ENCODE data around the genes ARFIP2, SYT9 and TMEM9B.

DNA sequence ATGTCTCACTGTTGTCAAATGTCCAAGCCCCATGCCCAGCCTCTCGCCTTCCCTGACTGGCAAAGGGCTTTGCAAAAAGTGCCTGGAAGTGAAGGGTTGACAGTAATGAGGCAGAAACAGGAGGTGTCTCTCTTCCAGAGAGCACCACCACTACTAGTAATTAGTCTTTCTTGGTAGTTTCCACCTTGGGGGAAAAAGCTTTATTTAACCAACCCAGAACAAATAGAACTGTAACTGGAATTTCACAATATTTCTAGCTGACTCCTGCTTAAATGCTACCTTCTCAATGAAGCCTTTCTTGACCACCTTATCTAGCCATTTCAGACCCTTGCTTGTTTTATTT lies 738 bp upstream of the HPX start:
- RRBS = no CpG with 5 or more reads among the region's 1 CpG

DNA sequence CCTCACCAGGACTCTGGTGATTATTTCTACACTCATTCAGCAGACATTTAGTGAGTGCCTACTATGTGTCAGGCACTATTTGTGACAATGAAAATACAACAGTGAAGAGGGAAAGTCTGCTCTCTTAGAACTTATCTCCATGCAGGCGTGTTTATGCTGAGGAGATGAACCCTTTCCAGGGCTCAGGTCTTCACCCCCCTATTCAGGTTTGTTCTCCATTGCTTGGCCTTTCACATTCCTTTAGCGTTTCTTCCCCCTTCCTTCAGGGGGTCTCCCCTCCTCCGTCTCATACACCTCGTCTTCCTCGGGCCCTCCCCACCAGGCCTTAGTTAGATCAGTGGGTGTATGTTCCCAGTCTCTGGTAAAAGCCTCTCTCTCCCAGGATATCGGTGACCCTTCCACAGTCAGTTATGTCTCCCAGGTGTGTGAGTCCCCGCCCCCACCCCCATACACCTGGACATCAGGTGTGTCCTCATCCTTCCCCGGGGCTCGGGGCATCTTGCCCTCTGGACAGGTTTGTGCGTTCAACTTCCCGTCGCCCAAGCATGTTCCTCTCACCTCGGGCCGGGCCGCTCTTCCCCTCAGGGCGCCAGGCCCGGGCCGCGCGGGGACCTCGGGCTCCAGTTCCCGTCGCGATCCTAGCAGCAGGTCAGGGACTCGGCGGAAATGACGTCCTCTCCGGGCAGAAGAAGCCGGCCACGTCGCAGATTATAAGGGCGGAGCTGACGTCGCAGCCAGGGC lies at the start of gene ARFIP2:
ARFIP2 (minus strand) TSS at position 659 of the 741 bp plus-strand sequence.
- RRBS = 5% methylated on average over 21 of the region's 34 CpGs

DNA sequence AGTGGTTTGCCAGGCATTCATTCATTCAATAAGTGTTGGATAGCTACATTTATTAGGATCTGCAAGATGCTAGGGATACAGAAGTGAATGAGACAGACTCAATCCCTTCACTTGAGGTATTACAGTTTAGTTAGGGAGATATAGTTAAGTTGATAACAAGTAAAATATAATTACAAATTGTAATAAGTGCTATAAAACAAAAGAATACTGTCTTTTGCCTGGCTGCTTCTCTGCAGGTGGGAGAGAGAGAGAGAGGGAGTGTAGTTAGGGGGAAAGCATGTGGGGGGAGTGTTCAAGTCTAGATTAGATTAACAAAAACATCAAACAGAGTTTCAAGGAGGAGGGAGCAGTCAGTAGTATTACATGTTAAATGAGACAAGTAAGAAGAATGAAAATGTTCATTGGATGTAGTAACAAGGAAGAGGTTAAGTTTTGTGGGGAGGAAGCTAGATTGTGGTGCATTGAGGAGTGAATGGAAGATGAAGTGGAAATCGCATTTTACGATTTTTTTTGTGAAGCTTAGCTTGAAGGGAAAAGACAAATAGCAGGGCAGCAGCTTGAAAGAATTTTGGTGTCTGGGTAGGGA lies 3.7 kb downstream of the DNHD1 start:
- RRBS = no CpG with 5 or more reads among the region's 2 CpGs

DNA sequence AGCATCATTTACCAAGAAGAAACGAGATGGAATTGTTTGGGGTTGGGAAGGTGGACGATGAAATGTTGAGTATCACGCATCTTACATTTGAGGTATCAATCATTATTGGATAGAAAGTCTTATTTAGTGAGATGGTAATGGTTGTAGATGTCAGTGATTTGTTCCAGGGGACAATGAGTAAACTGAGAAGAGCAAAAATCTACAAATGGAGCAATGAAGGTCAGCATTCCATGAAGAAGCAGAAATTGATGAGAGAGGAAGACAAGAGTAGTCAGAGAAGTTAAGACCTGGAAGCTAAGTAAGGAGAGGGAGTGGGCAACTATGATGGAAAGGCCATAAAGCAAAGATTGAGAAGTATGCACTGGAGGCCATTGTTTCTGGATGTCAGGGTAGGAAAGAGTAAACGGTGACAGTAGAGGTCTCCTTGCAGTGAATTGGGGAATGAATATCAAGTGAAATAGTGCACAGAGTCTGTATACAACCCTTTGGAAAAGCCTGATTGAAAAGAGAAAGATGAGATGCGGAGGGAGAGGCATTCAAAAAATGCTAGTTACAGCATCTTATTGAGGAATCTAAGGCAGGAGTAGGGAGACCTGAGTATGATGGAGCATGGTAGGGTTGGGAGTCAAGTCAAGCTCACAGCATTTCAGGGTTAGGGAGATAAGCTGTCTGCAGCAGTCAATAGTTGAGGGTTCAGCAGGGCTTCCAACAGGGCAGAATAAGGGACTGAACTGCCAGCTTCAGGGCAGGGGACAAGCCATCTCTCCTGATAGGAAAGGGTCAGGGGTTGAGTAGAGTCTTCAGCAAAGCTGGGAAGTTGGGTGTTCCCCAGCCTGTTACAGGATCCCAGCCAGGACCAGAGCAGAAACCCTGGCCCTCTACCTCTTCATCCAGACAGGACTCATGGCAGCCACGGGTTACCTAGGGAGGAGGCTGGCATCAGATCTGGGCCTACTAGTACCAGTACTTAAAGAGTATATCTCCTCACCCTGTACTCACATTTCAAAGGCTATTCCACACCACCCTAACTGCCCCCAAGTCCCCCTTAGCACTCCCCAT lies 2.1 kb upstream of the TAF10 start:
- RRBS = no CpG with 5 or more reads among the region's 6 CpGs

- RRBS = 5% methylated on average over 40 of the region's 62 CpGs
Measured at GRCh38 chr11:7251744-7252312, at the start of gene SYT9. Gene SYT9 (plus strand): TSS chr11:7251904.

GRCh38 chr11:7521296-7521685 lies 7.5 kb downstream of the PPFIBP2 start:
- RRBS = no CpG with 5 or more reads among the region's 1 CpG

- RRBS = over 99% methylated on average over 2 of the region's 5 CpGs
Measured at GRCh38 chr11:7612012-7612566, 61.2 kb downstream of the CYB5R2 start.

DNA sequence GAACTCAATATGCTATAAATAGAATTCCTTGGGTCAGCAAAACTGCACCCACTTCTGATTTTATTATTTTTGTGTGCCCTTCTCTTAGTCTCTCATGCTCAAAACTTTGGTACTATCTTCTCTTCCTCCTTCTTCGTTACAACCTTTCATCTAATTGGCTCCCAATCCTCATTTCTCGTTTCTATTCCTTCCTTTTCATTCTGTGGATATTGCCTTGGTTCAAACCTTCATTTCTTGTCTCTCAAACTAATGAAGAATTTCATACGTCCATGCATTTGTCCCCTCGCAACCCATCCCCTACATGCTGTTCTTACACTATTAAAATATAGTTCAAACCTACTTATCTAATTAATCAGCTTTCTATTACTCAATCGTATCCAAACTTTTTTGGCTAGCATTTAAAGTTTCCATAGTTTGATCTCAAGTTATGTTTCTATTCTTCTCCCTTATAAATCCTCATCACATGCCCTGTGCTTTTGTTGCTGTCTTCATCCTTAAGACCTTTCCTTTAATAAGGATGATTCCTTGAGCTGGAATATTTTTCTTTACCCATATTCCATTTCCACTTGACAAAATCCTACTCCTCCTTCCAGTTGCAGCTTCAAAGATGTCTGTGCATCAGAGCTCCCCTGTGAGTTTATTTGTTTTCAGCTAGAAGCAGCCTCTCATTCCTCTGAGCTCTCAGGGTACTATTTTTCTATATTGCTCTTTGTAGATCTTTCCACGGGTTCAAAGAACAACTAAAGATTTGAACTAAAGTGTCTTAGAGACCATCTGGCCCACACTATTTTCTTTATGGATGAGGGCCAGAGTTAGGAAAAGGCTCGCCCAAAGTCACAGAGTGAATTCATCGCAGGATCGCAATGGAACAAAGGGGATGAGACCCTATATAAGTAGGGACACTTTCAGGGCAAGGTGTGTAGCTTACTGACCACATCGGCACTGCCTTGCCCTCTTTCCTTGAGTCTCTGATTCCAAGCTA lies 8.4 kb downstream of the OVCH2 start:
- RRBS = no CpG with 5 or more reads among the region's 10 CpGs

DNA sequence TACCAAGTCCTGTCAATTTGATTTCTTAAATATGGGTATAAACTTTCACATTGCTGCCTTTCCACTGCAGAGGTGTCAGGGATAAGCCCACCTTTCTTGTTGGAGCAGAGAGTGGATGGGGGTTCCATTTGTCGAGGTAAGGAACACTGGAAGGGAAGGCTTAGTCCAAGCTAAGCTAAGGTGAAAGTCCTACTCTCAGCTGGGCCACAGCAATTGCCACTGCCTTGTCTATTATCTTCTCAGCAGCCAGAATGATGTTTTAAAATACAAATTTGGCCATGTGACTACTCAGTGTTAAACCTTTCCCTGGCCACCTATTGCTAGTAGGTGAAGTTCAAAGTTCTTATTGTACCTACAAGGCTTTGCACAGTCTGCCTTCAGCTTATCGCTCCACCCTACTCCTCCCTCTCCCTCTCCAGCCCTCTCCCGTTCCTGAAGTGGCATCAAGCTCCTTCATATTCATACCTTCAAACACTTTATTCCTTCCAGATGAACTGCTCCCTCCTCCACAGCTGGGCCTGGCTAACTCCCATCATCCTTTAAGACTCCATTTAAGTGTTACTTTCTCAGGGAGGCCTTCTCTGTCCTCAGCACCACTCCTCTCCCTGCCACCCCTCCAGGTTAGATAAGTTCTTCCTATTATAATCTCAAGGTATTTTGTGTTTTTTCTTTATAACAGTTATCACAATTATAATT lies 37.3 kb downstream of the OR10A6 start:
- RRBS = no CpG with 5 or more reads among the region's 3 CpGs

DNA sequence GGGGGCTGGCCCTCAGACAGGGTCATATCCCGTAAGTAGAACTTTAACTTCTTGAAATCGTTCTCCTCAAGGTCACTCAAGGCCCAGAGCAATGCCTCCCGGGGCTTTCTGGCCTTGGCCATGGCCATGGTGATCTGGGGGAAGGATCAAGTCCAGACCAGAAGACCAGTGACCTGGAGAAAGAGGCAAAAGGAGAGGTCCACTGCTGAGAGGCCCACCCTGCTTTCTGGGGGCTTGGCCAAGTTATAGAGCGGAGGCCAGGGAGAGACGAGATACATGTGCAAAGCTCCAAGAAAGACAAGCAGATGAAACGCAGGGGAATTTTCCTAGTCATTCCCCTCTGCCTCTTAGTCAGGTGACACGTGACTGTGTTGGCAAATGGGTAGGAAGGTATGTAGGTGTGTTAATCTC lies 1.9 kb downstream of the NLRP10 start:
- RRBS = 13% methylated on average over 1 of the region's 7 CpGs

GRCh38 chr11:8797714-8798346 lies 12.6 kb downstream of the DENND2B start:
- RRBS = no CpG with 5 or more reads among the region's 8 CpGs

DNA sequence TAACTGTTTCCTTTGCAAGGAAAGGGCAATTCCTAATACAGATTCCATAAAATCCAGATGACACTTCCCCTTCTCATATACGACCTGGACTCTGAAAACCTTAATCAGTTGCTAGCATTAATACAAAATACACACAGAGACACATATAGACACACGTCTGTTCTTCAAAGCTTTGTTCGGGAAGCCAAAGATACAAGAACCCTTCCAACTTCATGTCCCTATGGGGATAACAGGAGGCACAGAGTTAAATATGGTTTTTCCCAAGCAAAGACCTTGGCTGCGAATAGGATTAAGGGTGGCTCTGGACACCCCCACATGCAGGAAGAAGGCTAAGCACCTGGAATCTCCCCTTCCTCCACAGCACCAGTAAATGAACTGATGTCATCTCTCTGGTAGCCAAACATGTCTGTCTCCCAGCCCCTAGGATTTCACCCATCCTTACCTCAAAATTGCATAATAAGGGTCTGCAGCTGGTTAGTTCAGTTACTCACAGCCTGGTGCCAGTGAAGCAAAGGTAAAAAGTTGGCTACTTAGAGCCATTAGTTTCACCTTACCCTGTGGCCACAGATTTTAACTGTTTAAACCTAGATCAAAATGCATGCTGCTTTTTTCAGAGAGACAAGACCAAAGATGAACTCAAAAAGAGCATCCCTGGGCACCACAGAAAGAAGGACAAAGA lies 23.1 kb upstream of the DENND2B start:
- RRBS = no CpG with 5 or more reads among the region's 4 CpGs

DNA sequence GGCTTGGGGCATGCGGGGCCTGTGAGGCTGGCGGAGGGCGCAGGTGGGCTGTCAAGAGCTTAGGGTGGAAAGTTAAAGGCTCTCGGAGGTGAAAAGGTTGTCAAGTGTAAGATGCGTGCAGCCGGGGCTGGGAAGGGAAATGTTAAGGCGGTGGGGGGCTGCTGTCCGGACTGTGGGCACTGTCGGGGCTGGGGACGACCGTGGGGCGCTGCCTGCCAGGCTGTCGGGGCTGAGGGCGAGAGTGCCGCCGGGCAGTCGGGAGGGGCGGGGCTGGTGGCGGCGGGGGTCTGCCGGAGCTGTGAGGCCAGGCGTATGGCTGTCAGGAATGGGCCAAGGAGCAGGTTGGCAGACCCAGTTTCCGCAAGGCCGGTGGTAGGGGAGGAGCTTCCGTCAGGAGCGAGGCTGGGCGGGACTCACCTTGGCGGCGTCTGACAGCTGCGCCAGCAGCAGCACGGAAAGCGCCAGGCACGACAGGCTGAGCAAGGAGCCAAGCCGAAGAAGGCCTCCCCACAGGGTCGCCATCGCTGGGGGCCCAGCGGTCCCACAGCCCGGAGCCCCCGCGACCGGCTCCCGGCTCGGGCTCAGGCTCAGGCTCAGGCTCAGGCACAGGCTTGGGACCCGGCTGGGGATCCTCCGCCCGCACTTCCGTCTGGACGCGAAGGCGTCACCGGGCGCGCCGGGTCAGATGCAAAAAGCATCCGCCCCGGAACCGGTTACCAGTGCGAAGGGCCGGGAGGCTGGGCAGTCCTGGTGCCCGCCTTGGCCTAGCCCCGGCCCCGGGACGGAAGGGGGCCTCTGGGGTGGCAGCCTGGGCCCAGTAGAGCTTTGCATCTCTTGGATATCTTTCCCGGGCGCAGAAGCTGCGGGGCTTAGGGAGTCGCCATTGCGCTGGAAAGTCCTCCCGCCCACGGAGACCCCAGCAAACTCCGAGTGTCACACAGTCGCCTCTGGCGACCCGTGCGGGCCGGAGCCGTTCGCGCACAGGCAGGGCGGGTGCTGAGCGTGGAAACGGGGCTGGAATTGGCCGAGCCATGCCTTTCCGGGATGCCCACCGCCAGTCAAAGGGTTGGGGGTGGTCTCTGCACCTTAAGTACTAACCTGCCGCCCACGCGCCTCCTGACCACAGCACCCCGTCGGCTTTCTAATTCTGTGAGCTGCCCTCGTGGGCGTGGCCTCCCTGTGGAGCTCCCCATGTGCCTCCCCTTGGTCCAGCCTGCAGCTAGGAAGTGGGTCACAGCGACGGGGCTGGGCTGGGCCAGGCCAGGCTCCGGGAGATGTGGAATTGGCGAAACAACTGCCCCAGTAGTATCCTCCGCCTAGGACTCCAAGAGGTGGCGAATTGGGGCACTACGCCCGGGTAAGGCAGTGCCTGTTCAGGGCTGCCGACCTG lies at the start of gene TMEM9B:
TMEM9B (minus strand) TSS at position 651 of the 1,390 bp plus-strand sequence.
- RRBS = 6% methylated on average over 53 of the region's 101 CpGs

DNA sequence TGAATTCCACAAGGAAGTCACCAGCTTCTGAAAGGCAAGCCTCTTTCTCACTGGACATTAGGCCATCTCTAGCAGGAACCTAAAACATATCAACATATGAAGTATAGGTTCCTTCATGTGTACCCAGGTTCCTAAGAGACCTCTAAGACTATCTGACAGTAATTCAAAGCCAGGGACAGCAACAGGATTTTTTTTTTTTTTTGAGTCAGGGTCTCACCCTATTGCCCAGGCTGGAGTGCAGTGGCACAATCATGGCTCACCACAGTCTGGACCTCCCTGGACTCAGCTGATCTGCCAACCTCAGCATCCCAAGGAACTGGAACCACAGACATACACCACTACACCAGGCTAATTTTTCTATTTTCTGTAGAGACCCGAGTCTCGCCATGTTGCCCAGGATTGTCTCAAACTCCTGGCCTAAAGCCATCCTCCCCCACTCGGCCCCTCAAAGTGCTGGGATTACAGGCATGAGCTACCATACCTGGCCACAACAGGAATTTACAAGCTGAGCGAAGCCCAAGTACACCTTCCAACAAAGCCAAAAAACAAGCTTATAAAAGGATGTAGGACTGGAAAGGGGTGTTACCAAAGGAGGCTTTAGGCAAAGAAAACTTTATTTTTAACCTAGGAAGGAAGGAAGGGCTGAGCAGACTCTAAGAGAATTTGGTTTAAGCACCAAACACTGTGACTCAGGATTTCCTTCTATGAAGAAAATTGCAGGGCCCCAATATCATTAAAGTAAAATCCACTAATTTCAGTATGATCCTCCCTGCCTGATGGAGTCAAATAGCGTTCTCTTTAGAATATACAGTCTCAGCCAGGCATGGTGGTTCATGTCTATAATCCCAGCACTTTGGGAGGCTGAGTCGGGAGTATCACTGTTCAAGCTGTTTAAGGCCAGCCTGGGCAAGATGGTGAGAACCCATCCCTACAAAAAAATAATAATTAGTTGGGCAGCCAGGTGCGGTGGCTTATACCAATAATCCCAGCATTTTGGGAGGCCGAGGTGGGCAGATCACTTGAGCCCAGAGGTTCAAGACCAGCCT lies 12.2 kb downstream of the DENND5A start:
- RRBS = no CpG with 5 or more reads among the region's 8 CpGs

DNA sequence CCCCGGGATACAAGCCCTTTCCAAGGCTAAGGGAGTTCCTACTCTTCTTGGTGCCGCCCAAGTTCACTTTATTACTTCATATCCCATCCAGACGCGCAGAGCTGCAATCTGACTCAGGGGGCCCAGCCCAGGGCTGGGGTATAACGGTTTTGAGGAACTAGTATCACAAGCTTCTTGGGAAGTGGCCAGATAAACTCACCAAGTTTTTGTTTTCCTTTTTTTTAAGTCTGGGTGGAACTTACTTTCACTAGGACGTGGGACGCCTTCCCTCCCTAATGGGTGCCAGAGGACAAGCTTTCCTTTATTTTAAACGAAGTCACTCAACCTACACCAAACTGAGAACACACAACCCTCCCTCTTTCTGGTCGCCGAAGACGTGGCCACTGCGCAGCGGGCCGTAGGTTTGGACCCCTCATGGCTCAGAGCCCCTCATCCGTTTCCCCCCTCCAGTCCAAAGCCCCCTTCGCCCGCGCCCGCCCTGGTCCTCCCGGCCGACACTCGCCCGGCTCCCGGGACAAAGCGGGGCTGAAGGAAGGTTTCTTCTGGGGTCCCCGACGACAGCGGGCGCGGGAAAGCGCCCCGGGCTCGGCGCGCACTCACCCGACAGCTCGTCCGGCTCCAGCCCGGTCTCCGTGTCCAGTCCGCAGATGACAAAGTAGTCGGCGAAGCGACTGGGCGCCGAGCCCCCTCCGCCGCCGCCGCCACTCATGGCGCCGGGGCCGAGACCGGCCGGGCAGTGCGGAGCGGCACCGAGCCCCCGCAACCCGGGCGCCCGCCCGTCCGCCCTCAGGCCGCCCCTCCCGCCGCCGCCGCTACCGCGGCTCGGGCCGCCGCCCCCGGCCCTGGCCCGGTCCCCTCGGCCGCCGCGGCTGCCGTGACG lies 549 bp downstream of the DENND5A start:
- RRBS = 4% methylated on average over 45 of the region's 82 CpGs

GRCh38 chr11:9385284-9385783 lies 882 bp downstream of the IPO7 start:
- RRBS = no CpG with 5 or more reads among the region's 10 CpGs

DNA sequence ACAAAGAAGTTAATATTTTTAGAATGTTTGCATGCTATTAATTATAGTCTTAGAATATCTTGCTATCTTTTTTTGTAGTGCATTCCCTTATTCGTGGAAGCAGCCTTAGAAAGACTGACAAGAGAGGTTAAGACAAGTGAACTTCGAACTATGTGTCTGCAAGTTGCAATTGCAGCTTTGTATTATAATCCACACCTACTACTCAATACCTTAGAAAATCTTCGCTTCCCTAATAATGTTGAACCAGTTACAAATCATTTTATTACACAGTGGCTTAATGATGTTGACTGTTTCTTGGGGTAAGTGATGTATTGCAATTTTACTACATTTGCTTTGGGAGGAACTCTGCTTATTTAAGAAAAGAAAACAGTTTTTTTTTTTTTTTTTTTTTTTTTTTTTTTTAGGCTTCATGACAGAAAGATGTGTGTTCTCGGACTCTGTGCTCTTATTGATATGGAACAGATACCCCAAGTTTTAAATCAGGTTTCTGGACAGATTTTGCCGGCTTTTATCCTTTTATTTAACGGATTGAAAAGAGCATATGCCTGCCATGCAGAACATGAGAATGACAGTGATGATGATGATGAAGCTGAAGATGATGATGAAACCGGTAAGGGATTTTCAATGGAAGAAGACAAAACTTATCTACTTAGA lies 23.0 kb upstream of the ZNF143 start:
- RRBS = 100% methylated on average over 1 of the region's 7 CpGs

- RRBS = no CpG with 5 or more reads among the region's 5 CpGs
Measured at GRCh38 chr11:9704559-9705172, 40.8 kb downstream of the SWAP70 start.

DNA sequence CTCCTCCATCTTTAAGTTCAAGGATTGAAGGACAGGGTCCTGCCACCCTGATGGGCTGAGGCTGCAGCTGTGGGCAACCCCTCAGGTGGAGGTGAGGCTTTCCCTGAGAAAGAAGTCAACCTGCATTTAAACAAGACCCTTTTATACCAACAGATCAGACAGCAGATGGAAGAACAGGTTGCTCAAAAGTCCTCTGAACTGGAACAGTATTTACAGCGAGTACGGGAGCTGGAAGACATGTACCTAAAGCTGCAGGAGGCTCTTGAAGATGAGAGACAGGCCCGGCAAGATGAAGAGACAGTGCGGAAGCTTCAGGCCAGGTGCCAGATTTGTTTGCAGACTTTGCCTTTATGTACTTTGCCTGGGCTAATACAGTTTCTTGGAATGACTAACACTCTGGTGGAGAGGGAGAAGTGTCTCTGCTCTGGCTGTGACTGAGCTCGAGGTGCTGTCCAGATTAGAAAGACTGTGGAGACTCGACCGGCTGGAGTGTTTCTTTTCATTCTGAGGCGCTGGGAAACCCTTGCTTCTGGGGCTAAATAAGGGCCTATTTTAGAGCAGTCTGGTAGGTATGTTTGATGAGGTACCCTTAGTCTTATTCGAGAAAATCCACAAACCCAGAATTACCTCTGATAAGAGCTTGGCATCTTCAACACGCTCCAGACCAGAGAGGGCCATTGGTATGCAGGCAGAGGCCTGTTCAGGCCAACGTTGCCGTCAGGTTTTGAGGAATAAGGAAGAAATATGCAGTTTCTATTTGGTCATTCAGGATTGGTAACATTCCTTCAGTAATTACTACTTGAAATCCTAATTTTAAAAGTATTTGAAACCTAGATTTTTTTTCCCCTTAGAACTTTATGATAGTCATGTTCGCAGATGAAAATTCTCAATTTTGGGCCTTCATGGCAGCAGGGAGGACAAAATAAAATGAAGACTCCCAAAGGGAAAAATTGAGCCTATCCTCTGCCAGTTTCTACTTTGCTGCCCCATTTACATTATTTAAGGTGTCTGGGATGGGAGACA lies 76.5 kb downstream of the SWAP70 start:
- RRBS = no CpG with 5 or more reads among the region's 13 CpGs

DNA sequence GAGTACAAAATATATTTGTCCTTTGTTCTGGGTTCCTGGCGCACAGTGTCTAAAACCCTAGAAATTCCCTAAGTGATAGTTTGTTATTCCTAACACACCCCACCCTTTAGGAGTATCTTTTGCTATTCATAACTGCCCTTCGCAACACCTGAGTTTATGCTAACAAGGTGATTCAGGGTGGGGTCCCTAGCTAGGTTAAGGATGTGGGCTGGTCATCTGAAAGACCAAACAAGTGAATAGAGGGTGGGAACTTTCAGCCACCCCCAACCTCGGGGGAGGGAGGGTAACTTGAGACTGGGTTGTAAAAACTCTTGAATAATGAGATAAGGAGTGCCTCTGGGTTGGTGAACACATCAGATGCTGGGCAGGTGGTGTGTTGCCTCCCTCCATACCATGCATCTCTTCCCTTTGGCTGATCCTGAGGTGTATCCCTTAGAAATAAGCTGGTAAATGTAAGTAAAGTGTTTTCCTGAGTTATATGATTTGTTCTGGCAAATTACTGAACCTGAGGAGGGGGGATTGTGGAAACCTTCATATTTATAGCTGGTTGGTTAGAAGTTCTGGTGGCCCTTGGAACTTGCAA lies 111.5 kb downstream of the SWAP70 start:
- RRBS = no CpG with 5 or more reads among the region's 3 CpGs